H7 (cell line): ENCODE results near the genes RNF144B, MBOAT1 and E2F3.

GRCh38 chr6:17837304-17837635, 130.5 kb upstream of the NUP153 start:
- RAMPAGE, long total RNA = no peak

DNA sequence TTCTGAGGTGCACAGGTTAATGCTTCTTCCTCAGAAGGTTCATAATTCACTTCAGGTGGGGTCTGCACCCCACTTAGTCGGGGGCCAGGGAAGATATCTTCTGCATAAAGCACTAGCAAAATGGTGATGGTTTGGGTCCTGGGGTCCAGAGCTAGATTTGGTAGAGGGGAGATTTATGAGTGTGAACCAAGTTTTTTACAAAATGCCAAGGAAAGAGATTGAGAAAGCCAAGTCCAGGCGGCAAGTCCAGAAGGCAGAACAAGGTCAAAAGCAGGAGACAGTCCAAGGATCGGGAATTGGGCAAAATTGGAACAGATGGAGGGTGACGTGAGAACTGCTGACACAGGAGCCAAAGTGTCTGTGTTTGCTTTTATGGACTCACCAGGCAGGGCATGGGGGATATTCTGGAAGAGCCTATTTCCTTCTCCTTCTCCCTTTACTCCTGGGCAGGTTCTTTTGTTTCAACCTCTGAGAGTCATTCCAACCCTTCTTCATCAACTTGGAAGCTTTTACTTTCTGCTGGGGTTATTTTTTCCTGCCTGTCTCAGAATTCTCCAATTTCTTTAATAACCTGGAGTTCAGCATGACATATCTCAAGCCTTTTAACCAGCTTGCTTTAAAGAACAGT, 4.1 kb downstream of the NHLRC1 start:
- RAMPAGE, long total RNA = no peak

GRCh38 chr6:18207099-18207816, 52.0 kb downstream of the KDM1B start:
- RAMPAGE, long total RNA = no peak

DNA sequence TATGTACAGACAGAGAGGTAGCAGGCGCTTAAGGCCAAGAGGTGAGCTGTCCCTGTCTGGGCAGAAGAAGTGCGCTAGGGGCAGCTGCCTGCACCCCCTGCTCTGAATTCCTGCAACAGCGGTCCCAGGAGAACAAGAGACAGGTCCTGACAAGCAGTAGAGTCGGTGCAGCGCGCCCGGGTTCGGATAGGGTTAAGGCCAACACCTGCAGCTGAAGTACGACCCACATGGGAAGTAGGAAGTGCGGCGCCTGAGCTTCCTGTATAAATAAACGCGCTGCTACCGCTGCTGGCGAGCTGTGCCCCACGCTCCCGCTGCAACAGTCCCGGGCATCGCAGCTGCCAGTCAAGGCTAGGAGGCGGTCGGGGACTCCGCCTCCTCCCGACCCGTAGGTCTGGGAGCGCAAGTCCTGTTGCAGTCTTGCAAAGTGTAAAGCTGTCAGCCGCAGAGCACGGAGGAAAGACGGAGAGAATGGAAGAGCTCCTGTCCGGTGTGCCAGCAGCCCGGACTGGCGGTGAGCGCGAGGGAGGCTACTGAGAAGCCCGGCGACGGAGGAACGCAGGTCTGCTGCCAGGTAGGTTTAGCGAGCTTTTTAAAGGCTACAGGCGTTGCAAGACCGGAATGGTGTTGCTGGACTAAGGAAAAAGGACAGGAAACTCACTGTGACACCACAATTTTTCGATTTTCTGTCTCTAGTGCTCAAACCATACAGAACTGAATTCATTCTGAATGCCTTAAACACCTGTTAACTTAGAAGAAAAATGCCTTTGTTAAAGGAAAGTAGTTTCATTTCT, at the start of gene RNF144B:
Gene RNF144B (plus strand): TSS at position 294 of the 794 bp plus-strand sequence.
- RAMPAGE, long total RNA = no peak

GRCh38 chr6:18415785-18416795, 28.9 kb downstream of the RNF144B start:
- RAMPAGE, long total RNA = no peak

DNA sequence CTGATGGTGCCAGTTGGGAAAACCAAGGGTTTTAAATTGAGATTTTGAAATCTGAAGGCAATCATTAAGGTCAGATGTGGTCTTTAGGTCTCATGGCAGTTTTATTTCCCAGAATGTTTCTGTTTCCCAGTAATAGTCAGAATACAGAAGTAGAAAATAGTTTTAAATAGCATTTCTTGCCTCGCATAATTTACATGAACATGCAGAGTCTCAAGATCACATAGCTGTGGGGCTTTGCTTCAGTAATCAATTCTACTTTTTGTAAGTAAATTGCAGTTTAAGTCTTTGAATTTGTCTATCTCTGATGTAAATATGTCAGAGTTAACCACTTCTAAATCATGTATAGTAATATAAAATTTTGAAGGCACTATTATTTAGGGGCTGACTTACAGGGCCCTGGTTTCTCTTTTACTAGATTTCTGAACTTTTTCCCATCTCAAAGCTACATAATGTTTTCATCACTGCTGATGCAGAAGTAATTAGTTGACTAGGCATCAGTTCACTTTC, 58.2 kb downstream of the RNF144B start:
- RAMPAGE, long total RNA = no peak

DNA sequence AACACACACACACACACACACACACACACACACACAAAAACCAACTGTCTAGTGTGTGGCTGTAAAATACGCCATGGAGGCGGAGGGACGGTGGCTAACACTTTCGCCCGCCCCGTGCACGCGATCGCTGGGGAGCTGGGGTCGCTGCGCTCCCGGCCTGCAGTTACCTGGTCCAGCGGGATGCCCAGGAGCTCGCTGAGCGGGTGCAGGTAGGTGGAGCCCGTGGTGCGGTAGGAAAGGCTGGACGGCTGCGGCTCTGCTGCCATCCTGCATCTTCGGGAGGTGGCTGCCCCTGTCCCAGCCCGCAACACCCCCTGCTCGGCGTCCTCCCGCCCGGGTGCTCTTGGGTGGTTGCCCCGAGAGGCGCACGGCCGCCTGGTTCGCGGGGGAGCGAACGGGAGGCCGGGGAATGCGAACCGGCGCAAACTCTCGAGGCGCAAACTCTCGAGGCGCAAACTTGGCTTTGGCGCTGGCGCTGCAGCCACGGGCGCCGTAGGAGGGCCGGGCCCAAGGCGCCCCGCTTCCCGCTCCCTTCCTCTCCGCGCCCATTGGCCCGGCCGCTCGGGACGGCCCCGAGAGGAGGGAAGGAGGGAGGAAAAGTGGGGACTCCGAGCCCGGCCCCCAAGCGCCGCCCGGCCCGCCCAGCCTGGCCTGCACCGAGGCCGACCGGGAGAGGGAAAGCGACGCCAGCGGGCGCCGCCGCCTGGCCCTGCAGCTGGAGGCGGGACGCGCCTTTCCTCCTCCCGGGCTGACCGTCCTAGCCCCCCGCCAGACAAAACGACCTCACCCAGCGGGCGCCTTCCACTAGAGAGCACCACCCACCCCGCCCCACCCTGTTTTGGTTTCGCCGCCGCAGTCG, at the start of gene MBOAT1:
Gene MBOAT1 (minus strand): TSS at position 501 of the 859 bp plus-strand sequence.
- RAMPAGE, long total RNA = no peak

DNA sequence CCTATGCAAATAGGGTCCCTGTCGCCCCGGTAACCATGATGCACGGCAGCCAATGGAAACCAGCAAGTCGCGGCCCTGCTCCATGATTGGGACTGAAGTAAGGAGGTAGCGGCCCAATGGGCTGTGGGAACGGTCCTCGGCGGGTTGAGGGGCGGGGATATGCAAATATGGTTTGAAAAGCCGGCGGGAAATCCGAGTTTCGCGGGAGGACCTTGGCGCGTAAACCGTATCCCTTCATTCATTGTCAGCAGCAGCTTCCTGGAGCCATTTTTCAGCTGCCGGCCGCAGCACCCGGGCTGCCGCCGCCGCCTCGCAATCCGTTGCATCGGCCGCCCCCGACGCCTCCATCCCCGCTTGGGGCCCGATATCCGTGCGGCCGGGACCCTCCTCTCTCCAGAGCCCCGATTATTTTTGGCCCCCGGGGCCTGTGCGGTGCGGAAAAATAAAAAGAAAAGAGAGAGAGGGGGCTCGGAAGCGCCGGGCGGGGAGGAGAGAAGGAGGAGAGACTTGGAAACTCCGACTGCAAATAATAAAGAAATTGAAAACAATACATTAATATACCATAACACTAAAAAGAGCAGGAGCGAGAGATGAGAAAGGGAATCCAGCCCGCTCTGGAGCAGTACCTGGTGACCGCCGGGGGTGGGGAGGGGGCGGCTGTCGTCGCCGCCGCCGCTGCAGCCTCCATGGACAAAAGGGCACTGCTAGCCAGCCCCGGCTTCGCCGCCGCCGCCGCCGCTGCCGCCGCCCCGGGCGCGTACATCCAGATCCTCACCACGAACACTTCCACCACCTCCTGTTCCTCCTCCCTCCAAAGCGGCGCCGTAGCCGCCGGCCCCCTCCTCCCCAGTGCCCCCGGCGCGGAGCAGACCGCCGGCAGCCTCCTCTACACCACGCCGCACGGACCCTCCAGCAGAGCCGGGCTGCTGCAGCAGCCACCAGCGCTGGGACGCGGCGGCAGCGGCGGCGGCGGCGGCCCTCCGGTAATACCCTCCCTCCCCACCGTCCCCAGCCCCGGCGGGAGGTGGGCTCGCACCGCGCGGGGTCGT, at the start of gene E2F3:
Gene E2F3 (plus strand): TSS at position 237 of the 1,049 bp plus-strand sequence.
- RAMPAGE, long total RNA = start-site peak on the plus strand centred at position 232 of the sequence, 60 bp wide, 54 reads

GRCh38 chr6:20402692-20403228, 1.1 kb downstream of the E2F3 start:
- RAMPAGE, long total RNA = no peak

- RAMPAGE, long total RNA = no peak
Measured at GRCh38 chr6:20533889-20534252, 386 bp upstream of the CDKAL1 start.

DNA sequence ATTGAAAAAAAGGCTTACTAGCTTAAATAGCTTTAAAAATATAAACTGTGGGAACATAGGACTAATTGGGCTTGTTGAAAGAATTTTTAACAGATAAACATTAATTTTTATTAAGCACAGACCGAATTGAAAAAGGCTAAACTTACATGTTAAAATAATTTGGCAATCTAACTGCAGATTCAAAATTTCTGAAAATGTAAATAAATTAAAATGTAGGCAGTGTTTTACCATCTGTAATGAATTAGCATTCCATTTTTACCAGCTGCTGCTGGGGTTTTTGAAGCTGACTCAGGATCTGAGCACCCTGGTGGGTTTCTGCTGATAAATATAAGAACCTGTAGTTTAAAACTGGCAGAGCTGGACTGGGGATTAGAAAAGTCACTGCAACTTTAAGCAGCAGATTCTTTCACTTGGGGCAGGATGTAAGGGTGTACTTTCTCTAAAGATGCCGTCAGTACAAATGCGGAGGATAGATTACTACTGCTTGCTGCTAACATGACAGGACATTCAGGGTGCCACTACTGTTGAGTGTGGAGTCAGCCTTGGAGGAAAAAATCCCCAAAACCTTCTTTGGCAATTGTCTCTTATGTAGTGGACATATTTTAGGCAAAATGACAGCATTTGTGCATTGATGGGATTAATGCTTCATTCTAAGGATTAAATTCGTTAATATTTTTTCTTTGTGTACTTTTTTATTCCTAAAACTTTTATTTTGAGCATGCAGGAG, 341.8 kb downstream of the CDKAL1 start:
- RAMPAGE, long total RNA = no peak

DNA sequence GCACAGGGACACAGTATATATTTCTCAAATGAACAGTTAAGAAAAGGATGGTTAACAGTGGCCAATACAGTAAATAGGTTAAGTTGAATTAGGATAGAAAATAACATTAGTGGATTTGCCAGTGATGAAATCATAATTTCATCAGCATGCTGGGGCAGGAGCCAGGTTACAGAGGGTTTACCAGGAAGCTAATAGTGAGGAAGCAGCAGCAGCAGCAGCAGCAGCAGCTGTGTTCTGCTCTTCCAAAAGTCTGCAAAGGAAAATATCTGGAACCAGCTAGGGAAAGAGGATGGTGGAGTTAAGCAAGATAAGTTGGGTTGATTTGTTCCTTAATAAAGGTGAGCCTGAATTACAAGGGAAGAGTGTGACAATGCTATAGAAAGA, 499.5 kb downstream of the CDKAL1 start:
- RAMPAGE, long total RNA = no peak

DNA sequence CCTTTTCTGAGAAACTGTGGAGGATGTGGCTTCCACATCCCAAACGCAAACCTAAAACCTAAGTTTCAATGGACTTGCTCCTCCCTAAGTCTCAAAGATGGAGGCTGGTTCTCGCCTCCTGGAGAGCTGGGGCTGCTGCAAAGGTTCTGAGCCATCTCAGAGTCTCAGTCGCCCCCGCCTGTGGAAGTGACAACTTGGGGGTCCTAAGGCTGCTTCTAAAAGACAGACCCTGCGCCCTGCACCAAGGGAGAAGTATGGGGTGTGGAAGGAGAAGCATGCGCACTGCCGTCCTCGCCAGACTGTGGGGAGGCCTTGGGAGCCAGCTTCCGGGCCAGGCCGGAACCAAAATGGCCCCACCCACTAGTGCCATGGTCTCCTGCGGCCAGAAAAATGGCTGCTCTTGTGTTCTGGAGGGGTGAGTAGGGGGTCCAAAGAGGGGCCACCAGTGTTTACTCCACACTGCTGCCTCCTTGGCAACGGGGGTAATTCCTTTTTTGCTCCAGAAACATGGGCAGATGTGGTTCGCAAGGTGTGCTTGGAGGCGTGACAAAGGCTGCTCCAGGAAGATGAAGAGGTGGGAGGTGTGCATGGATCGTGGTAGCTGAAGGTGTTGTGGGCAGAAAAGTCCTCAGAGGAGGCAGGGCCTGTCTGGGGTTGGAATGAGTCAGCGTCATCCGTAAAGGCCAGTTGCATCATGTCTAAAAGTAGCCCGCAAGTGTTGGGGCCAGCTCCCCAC, 329.9 kb upstream of the SOX4 start:
- RAMPAGE, long total RNA = no peak

DNA sequence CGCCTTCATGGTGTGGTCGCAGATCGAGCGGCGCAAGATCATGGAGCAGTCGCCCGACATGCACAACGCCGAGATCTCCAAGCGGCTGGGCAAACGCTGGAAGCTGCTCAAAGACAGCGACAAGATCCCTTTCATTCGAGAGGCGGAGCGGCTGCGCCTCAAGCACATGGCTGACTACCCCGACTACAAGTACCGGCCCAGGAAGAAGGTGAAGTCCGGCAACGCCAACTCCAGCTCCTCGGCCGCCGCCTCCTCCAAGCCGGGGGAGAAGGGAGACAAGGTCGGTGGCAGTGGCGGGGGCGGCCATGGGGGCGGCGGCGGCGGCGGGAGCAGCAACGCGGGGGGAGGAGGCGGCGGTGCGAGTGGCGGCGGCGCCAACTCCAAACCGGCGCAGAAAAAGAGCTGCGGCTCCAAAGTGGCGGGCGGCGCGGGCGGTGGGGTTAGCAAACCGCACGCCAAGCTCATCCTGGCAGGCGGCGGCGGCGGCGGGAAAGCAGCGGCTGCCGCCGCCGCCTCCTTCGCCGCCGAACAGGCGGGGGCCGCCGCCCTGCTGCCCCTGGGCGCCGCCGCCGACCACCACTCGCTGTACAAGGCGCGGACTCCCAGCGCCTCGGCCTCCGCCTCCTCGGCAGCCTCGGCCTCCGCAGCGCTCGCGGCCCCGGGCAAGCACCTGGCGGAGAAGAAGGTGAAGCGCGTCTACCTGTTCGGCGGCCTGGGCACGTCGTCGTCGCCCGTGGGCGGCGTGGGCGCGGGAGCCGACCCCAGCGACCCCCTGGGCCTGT, 1.4 kb downstream of the SOX4 start:
- RAMPAGE, long total RNA = no peak

- RAMPAGE, long total RNA = no peak
Measured at GRCh38 chr6:22062808-22063653, 233.8 kb downstream of the PRL start.

DNA sequence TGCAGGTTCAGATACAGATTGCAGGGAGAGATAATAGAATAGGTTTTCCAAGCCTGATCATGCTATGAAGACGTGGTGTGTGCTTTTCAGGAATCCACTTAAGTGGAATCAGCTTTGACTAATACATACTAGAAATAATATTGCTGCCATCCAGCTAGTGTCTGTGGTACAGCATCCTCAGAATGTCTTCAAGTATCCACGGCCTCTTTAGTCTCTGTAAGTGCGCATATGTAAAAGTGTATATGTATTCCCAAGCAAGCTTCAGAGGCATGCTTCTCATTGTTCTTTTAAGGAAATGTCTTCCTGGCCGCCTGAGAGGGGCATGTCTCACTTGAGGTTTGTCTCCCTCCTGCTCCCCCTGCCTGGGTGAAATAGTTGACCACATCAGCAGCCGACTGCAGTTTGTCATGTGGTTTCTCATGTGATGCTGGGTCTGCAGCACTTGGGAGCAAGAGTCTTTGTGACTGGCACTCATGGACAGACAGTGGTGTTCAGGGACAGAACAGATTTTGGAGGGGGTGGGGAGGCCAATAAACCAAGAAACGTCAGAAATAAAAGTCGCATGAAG, 150.9 kb downstream of the PRL start:
- RAMPAGE, long total RNA = no peak

- RAMPAGE, long total RNA = no peak
Measured at GRCh38 chr6:22442741-22443248, 126.6 kb upstream of the HDGFL1 start.

- RAMPAGE, long total RNA = no peak
Measured at GRCh38 chr6:23656118-23656615, 469.8 kb upstream of the NRSN1 start.

DNA sequence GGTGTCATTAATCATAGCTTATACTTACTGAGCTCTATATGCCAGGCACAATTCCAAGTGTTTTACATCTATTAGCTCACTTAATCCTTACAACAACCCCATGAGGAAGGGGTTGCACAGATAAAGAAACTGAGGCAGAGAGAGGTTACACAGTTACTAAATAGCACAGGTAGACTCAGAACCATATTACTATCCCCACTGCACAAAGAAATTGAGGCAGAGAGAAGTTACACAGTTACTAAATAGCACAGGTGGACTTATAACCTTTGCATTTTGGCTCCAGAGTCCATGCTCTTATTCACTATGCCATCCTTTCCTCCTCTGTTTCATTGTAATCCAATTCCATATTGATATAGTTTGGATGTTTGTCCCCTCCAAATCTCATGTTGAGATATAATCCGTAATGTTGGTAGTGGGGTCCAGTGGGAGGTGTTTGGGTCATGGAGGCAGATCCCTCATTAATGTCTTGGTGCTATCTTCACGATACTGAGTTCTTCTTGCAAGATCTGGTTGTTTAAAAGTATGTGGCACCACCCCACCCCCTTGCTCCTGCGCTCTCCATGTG, 3.5 kb downstream of the TDP2 start:
- RAMPAGE, long total RNA = no peak

- RAMPAGE, long total RNA = no peak
Measured at GRCh38 chr6:24744873-24745540, 26.1 kb upstream of the C6orf62 start.